ENCODE data around the gene FERD3L.

- RRBS = 9% methylated on average over 6 of the region's 19 CpGs
Observed at GRCh38 chr7:19145270-19145606, at the start of gene FERD3L. TSS of gene FERD3L (minus strand) at chr7:19145421.

DNA sequence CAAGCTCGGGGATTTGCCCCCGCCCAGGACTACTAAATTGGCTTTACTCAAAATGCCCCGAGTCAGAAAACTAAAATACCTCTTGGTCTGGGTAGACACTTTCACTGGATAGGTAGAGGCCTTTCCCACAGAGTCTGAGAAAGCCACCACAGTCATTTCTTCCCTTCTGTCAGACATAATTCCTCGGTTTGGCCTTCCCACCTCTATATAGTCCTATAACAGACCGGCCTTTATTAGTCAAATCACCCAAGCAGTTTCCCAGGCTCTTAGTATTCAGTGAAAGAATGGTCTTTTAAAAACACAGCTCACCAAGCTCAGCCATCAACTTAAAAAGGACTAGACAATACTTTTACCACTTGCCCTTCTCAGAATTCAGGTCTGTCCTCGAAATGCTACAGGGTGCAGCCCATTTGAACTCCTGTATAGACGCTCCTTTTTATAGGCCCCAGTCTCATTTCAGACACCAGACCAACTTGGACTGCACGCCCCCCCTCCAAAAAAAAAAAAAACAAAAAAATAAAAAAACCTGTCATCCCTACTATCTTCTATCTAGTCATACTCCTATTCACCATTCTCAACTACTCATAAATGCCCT is 92.1 kb downstream of the MACC1 start:
- RRBS = no CpG with 5 or more reads among the region's 8 CpGs

DNA sequence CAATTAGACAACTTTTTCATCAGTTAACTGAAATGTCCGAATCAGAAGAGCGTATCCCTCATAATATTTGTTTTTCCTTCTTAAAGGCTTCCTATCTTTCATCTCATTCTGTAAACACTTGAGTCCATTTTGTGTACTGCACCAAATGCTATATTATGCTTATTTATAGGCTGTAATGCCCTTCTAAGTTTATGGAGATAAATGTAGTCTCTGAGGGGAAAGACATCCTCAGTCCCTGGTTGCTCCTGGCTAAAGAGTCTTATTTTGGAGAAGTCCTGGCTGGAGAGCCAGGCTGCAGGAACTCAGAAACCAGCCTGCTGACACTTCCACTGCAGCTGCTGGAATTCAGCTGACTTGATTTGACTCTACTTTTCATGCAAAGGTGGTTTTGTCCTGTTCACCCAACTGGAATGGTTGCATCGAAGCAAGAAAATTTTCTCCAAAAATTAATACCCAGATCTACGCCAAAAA is 64.3 kb downstream of the MACC1 start:
- RRBS = no CpG with 5 or more reads among the region's 4 CpGs

DNA sequence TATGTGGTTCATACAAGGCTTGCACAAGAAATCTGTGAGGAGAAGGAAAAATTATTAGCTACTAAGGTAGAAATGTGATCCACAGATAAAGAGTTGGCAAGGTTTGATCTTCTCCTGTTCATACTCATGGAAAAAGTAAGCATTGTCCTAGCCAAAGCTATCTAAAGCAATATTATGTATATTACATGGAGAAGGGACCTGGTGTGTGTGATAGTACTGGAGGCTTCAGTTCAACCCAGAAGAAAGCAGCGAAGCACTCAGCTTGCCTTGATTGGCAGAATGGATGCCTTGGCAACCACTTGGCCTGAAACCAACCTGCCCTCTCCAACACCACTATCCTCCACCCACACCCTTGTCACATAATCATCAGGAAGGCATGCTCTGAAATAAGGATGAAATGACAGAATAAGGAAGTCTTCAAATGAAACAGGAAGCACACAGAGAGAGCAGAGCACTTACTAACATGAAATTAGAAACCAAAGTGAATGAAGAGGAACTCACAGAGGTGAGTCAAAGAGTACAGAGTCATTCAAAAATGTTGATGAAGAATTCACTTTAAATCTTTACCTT is 17.9 kb downstream of the MACC1 start:
- RRBS = no CpG with 5 or more reads among the region's 1 CpG

GRCh38 chr7:20442273-20442533 is 111.5 kb downstream of the ITGB8 start:
- RRBS = no CpG with 5 or more reads among the region's 2 CpGs

- RRBS = 4% methylated on average over 31 of the region's 69 CpGs
Observed at GRCh38 chr7:20784655-20785298, 1.9 kb downstream of the SP8 start.

- RRBS = no CpG with 5 or more reads among the region's 2 CpGs
Observed at GRCh38 chr7:21251424-21251710, 176.5 kb upstream of the SP4 start.

- RRBS = no CpG with 5 or more reads among the region's 12 CpGs
Observed at GRCh38 chr7:21428551-21428970, 678 bp downstream of the SP4 start.

GRCh38 chr7:21617830-21618450 is 75.1 kb downstream of the DNAH11 start:
- RRBS = no CpG with 5 or more reads among the region's 7 CpGs

- RRBS = 92% methylated on average over 5 of the region's 27 CpGs
Observed at GRCh38 chr7:22090263-22090770, 144.6 kb upstream of the CDCA7L start.

GRCh38 chr7:22123073-22123750 is 177.5 kb upstream of the CDCA7L start:
- RRBS = no CpG with 5 or more reads among the region's 6 CpGs

DNA sequence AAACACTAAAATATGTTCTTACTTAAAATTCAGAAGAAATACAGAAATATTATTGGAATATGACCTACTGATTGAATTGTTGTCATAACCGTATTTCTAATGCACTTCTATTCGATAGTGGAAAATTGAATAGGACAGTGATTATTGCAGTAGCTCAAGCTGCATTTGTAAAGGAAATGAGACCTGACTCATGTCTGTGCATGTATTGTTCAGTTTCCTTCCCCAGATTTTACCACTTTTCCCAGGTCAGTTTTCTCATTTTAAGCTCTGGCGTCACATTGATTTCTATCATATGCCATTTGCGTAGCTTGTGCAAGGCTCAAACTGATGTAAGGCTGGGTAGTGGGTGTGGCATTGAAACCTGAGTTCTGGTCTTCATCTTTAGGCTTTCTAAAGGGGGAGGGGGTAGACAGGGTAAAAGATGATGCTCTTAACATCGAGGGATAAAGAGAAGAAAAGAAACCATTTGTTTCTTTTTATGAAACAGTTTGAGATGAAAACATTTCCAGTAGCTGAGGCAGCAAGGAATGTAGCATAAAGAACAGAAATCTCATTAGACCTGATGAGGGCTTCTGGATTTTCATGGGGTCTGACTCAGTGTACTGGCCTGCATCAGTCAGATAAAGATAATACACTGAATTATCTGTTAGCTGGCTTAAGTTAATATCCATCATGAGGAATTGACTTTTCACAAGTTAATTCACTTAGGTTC is 182.2 kb upstream of the CDCA7L start:
- RRBS = no CpG with 5 or more reads among the region's 5 CpGs

DNA sequence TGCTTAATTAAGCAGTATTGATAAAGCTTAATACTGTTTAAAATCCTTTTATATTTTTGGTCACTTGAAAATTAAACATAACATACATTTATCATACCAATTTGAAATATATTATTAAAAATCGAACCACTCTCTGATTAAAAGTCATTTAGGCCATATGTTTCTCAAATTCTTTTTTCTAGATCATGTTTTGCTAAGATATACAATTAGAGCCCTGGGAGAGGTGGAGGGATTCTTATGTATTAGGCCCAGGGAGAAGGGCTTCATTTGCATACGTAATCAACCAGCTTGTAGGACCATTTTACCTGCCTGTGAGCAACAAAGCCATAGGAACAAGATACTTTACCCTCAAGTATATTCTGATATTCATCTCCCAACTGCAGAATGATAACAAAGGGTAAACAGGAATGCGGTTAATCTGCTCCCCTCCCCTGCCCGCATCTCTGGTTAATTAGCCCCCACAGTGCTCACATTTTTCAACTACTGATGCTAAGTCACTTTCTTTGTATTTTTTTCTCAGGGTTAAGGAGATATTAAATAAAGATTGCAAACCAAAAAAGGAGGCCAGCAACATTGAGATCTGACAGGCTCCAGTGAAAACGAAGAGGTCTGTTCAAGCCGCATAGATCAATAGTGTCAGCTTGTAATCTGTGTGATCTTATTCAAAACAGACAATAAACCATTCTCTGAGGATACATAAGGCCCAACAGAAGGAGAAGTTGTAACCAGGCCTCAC is 203.5 kb downstream of the RAPGEF5 start:
- RRBS = no CpG with 5 or more reads among the region's 6 CpGs

DNA sequence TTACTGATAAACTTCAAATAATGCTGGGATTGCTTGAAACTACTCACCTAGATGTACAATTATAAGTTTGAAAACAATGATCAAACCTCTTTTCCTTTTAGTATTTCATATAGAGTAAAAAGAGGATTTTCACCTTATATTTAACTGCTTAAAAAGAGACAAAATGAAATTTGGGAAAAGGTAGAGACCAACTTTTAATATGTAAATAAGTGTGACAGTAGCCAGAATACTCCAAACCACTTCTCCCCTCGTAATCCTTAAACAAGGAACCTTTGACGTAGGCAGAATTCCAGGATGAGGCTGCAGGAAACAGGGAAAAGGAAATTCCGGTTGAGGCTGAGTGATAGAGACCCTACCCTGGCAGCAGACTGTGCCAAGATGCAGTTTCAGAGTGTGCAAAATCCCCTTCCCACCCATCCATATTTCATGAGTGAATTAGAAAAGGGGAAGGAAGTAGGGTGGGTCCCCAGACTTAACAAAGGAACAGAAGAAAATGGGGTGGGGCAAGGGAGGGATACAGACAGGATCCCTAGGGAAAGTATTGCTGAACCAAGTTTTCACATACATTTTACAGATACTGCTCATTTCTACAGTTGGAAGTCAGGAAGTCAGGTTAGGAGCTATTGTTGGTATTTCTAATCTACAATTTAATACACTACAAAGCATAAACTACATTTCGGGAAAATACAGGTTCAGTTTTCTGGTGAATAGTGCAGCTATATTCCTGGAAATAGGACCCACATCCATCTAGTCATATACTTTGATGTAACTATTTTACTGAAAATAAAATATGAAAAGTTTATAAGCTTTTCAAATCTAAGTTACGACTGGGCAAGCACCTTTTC is 142.9 kb downstream of the RAPGEF5 start:
- RRBS = no CpG with 5 or more reads among the region's 5 CpGs

DNA sequence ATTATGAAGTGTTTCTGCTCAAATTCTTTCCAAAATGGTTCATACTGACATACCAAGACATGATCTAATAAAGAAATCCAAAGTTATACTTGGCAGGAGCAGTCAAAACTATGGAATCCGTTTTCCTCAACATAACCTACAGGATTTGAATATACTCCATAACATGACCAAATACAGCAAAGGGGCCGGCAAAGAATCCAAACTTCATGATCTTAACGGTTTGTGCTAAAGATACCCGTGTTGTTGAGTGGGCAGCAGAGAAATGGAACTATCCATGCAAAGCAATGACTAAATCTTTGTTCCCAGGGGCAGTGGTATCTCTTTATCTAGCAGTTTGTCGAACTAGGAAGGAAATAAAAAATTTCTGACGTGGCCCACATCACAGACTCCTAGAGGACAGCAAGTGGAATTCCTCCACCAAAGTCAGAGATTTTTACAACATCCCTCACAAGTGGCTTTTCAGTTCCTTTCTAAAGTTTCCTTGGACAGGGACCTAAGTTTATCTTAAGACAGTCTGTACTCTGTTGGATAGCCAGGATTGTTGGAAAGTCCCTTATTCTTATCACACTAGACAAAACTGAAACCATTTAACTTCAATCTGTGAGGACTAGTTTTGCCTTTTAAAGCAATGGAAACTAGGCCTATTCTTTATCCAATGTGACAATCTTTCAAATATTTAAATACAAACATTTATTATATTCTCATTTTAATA is 136.1 kb downstream of the RAPGEF5 start:
- RRBS = no CpG with 5 or more reads among the region's 6 CpGs

DNA sequence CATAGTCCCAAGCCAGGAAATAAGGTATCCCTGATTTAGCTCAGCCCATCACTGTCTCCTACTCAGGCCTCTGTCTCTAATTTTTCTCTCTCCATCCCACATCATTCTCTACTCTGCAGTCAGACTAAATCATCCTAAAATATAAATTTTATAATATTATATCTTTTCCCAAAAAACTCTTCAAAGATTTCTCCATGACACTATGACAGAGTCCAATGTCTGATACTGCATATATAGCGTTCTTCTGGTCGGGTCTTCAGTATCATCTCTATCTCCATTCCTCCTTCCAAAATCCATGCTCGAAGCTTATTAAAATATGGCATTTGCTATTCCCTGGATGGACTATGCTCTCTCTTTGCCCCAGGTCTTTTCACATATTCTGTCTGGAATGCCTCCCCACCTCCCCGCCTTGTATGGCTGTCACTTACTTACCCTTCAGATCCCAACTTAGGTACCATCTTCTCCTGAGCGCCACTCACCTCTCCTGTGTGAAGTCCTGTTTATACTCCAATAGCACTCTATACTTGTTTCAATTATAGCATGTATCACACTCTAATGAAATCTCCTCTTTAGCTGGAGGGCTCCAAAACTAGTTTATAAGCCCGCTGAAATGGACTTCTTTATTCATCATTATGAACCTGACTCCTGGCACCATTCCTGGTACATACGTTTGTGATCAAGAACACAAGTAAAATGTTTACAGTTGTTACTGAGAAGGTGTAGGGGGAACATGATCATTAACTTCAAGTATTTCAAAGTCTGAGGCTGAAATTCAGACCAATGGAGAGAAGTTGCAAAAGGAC is 82.1 kb downstream of the RAPGEF5 start:
- RRBS = no CpG with 5 or more reads among the region's 7 CpGs

DNA sequence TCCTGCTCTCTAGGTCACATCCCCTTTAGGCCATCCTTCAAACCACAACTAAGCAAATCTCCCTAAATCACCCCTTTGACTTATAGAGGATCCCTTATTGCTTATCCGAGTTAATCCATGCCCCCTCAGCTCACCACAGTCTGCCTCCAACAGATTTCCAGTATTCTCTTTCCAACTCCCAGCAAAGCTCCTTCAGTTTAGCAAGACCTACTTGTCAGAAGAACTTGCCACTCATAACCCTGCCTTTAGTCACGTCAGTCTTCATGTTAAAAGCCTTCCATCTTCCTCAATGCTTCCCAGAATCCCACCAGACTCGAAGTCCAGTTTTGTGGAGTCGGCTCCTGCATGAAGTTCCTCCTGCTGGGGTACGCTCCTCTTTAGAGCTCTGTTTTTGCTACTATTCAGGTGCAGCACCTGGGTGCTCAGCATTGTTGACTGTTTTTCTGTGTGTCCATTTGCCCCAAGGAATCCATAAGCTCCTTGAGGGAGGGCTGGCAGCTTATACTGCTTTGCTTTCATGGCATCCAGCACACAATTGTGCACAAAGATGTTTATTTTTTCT is 38.4 kb downstream of the RAPGEF5 start:
- RRBS = no CpG with 5 or more reads among the region's 5 CpGs

GRCh38 chr7:22723001-22723712 is 3.8 kb upstream of the IL6 start:
- RRBS = no CpG with 5 or more reads among the region's 3 CpGs

GRCh38 chr7:22842712-22843437 is 20.2 kb upstream of the TOMM7 start:
- RRBS = no CpG with 5 or more reads among the region's 9 CpGs

- RRBS = no CpG with 5 or more reads among the region's 16 CpGs
Observed at GRCh38 chr7:23105538-23105714, 159 bp upstream of the KLHL7 start.

Data from amniotic epithelial cell (primary cell).